A673 (cell line): ENCODE measurements around the gene NHLH2.

GRCh38 chr1:114593914-114594573 lies 12.6 kb upstream of the BCAS2 start:
- PRO-cap = no peak

- PRO-cap = no peak
These were observed 778 bp downstream of the NRAS start for GRCh38 chr1:114715779-114716207.

GRCh38 chr1:114723657-114724182 lies 7.1 kb upstream of the NRAS start:
- PRO-cap = no peak

DNA sequence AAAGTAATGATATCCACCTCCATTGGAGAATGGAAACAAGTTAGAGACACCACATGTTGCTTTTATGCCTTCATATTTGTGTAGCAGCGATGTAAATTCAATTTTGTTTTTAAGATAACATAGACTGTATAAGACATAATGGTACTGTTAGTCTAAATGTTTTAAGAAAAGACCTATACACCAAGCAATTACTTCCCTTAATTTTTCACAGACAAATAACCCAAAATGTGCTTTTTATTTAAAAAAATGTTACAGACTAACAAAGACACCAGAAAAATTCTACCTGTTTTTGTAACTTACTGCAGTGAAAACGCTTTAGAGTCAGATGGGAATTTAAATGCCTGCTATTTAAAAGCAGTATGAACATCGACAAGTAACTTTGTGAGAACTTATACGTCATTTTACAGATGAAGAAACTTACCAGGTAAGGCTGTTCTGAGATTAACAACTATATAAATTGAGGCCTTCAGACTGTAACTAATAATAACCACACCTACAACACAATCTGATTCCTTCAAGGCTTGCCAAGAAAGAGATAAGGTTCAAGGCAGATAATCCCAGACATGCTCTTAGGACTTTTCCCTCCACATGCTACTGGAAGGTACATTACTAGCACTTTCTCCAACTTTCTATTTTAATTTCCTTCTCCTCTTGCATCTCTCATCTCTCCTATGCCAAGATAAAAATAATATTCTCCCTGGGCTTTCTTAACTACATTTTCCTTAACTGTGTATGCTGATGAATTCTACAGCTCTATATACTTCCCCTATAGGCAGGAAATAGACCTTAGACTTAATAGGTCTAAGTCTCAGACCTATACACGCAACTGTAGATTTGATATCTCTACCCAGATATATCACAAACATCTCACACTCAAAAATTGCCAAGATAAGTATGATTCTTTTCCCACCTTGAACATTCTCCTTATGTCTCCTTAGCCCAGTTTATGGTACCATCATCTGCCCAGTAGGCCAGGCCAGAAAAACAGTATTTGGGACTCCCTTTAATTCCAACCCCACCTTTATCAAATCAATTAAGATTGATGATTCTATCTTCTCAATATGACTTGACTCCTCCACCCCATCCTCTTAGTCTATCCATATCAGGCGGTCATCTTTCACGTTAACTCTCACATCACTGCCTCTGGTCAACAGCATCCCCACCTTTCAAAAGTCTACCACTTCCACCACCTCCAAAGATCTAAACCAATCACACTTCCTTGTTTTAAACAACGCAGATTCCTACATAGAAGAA lies 19.0 kb upstream of the NRAS start:
- PRO-cap = no peak

DNA sequence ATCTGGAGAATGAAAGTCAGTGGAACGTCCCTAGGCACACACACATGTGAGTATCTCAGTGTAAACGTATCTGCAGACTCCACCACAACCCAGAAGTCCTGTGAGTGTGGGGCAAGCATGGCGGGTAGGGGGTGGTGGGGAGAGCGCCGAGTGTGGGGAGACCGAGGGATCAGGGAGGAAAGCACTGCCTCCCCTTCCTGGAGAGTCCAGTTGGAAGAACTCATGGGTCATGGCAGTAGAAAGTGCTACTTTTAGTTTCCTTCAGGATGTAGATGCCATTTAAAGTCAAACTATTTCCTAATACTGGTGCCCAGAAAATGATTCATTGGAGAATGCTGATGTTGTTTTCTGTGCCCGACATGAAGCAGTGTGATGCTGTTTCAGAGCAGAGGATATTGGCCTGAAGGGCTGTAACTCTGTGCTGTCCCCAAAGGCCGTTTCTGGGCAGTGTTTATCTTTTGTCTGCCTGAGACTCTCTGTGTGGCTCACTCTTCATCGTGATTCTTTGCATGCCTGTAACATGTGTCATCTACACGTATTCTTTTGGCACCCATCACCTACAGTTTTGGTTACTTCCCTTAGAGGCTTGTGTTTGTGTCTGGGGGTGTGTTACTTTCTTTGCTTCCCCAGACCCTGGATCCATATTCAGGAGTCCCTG lies 45.7 kb upstream of the TSPAN2 start:
- PRO-cap = no peak

DNA sequence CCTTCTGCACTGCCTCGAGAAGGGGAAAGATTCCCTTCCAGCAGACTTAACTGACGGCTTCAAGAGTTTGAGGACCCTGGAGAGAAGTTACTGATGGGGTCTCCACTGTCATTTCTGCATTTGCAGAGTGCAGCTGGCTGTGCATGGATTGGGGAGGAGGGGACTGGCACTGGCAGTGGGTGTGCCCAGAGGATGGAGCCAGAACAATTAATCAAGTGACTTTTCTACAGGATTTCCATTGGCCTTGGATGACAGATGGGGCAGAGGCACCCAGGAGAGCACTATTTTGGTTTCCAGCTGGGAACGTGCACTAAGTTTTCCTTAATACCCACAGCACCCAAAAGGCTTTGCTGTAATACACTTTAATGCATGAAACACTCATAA lies 1.3 kb downstream of the NGF start:
- PRO-cap = no peak

- PRO-cap = no peak
These were observed 40.7 kb downstream of the CASQ2 start for GRCh38 chr1:115727616-115728354.

DNA sequence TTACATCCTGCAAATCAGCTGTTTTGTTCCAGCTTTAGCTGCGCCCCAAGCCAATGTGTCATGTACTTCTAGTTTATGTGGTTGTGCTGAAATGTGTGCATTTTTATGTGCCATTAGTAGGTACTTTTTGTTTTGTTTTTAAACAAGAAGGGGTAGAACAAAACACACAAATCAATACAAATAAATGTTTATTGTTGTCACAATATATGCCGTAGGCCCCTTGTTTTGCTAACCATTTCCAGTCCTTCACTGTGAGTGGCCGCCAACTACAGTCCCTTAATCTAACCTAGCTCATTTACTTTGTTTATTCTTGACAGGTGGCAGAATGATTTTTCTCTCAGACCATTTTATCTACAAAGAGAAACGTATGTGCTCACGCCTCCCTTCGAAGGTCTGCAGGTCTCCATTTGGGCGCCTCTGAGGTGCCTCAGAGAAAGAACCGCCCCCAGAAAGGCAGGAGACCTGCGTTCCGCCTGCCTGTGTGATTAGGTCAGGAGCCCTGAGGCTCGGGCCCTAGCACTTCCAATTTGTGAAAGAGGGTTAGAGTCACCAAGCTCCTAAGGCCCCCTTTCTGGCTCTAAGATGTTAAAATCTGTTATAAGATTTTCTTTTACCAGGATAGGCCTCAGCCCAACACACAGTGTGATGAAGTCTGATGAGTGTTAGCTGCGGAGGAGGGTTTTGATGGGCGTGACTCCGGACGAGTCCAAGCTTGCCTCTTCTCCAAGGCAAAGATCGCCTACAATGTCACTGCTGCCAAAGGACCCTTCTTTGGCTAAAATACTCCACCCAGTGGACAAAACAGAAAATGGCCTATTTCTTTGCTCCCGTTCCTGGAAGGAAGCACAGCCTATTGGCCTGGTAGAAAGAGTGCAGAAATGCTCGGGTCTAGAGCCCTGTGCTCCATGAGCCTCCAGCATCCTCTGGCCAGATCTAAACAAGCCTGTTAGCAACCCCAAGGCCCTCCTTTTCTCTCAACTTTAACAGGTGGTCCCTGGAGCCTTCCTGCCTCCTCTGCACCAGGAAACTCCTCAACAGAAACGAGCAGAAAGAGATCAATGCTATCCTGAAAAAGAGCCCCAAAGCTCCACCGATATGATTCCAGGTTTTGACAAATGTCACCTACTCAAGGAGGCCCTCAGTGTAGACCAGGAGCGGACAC lies 3.1 kb upstream of the CASQ2 start:
- PRO-cap = unidirectional peak, minus-strand start at position 743 of the sequence

DNA sequence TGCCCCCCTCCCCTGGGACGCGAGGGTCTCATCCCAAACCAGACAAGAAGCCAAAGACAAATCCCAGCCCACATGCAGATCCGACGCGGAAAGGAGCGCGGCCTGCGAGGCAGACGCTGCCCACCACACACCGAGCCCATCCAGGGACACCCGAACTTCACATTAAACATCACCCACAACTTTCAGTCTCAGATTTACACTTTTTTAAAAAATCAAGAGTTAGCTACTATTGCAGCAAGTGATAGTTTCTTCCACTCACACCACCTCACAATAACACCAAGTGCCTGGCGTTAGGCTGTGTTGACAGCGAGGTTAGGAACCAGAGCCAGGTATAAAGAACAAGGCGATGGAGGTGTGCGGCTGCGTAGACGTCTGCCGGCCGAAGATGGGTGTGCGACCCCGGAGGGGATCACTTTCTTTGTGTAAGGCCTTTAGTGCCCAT lies 12.0 kb downstream of the NHLH2 start:
- PRO-cap = no peak

GRCh38 chr1:115837470-115838166 lies 3.3 kb downstream of the NHLH2 start:
- PRO-cap = no peak

GRCh38 chr1:115840608-115841272 lies at the start of gene NHLH2:
NHLH2 (minus strand) TSS chr1:115841126.
- PRO-cap = no peak

- PRO-cap = no peak
These were observed 23.6 kb upstream of the SLC22A15 start for GRCh38 chr1:115952609-115953138.

DNA sequence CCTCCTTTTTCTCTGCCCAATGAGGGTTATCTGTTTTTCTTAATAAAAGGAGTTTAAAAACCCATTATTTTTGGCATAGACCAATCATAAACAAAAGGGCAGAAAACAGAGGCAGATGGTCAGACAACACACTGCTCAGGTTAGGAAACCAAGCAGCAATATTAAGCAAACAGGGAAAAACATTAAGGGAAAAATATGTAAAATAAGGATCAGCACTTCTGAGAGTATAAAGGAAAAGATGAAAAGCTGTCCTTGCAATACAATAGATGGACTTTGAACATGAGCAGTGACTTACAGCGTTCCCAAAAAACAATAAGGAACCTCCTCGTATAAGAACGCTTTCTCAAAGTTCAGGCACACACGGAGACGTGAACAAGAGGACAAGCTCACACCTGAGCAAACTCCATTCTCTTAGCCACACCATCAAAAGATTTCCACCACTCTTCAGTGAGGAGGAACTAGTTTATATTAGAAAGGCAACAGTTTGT lies 37.3 kb upstream of the ATP1A1 start:
- PRO-cap = no peak

GRCh38 chr1:116374348-116374718 lies 1.3 kb downstream of the ATP1A1 start:
- PRO-cap = no peak

DNA sequence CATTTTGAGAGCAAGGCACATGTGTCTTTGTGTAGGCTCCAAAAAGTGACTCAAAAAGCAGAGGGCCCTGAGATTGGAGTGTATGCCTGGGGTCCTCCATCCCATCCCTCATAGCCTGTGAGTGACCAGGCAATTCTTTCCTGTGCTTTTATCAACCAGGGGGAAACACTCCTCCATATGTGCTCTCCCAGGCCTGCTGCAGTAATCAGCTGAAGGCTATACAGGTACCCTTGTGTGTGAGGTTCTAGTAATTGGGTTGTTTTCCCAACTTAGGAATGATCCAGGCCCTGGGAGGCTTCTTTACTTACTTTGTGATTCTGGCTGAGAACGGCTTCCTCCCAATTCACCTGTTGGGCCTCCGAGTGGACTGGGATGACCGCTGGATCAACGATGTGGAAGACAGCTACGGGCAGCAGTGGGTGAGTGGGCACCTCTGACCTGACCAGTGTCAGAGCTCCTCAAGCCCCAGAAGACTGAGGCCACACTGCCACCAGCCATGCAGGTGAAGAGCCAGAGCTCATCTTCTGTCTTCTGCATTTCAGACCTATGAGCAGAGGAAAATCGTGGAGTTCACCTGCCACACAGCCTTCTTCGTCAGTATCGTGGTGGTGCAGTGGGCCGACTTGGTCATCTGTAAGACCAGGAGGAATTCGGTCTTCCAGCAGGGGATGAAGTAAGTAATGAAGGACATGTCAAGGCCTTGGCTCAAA lies 27.7 kb downstream of the ATP1A1 start:
- PRO-cap = no peak

GRCh38 chr1:116483882-116484331 lies 86.9 kb downstream of the CD58 start:
- PRO-cap = no peak

DNA sequence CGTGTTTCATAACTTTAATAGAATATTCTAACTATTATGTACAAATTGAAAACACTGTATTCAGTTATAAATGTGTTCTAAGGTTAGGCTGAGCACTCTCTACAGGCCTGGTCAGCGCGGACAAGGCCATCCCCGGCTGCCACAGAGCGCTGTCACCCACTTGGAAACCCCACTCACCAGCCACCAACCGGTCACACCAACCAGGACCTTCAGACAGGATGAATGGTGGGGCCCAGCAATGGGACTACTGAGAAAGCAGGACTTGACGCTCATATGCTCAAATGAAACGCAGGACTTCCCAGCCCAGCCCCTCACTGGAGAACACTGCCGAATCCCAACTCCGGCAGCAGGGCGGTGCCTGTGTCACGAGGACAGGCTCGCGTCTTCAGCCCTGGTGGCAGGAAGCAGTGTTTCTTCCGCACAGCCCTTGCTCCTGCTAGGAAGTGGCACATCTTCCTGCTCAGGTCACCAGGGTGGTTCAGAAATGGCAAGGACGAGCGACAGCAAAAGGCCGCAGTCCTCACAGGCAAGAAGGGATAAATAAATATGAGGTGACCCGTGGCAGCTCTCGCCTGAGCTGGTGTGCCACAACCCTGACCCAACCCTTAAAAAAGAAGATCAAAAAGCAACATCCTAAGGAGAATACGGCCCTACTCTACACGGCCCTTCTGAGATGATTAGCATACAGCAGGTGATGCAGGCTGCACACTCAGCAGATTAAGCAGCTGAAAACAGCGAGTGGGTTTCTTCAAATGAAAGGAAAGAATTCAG lies 38.9 kb downstream of the CD58 start:
- PRO-cap = no peak

DNA sequence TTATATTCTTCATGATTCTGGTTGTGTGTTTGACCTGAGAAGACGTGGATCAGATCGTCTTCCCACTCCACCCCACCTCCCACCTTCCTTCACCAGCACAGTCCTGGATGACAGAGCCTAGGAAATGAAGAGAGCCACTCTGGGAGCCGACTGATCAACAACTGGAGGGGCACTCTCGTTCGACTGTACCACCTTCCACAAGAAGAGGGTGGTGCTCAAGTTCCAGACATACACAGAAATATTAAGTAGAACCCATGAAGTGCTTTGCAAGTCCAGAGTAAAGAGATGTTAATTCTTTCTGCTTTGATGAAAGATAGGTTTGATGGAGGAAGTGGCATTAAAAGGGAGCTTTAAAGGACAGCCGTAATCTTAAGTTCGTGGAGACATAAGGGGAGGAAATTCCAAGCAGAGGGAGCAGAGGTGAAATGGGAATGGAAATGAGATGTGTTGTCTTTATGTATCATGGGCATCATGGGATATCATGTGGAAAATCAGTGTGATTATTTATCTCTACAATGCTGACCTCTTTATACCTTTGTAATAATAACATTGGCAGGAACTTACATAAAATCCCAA lies 46.5 kb downstream of the CD2 start:
- PRO-cap = no peak

DNA sequence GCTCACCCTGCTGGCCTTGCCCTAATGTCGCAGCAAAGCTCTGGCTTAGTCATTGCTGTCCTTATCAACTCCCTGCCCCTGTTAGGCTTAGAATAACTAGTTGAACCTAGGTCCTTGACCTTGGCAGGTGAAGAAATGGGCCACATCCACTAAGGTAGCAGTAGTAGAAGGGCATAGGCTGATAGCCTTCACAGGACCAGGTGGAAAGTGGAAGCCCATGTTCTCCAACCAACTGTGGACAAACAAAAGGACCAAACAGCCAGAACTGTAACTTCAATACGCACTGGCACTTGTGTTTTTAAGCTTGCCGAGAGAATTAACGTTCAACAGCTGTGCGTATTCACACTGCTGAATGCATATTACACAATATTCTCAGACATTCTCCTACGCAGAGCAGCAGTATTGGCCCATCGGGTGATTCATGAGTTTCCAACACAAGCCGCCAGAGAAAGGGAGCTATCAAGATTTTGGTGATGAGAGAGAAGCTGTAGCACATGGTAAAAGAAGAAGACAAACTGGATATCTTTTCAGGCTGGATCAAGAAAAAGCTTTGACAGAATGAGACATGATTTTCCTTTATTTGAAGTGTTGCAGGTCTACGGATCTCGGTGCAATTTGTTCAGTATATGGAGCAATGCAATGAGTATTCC lies 27.6 kb upstream of the PTGFRN start:
- PRO-cap = no peak

GRCh38 chr1:117147749-117148626 lies 26.4 kb upstream of the TRIM45 start:
- PRO-cap = bidirectional peak, plus-strand start at chr1:117148389, minus-strand start at chr1:117148118